Aortic smooth muscle cell (primary cell): Measurements from ENCODE around the genes SPR, NOTO, ACTG2, C2orf81 and INO80B.

- RRBS = 1% methylated on average over 21 of the region's 46 CpGs
Observed at GRCh38 chr2:72886749-72887482, at the start of gene SPR. TSS of gene SPR (plus strand) at chr2:72887408.

- RRBS = 3% methylated on average over 36 of the region's 67 CpGs
Observed at GRCh38 chr2:72915813-72916484, 1.4 kb upstream of the EMX1 start.

- RRBS = 5% methylated on average over 22 of the region's 49 CpGs
Observed at GRCh38 chr2:73202073-73202732, at the start of gene NOTO. TSS of gene NOTO (plus strand) at chr2:73202574.

GRCh38 chr2:73485323-73486383 is 100.0 kb downstream of the ALMS1 start:
- RRBS = no CpG with 5 or more reads among the region's 35 CpGs

DNA sequence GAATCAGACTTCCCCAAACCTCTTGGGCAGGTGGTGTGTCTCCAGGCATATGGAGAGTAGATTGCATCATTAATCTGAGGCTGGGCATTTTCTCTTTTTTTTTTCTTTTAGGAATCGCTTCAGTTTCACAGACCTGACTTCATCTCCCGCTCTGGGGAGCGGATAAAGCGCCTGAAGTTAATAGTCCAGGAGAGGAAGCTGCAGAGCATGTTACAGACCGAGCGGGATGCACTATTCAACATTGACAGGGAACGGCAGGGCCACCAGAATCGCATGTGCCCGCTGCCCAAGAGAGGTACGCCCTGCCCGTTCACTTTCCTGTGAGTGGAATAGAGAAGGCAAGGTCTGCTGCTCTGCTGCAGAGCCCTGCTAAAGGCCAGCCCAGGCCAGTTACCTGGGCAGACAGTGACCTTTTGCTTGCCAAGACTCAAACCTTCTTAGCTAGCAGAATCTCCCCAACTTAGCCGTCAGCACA is 40.1 kb downstream of the NAT8 start:
- RRBS = no CpG with 5 or more reads among the region's 12 CpGs

DNA sequence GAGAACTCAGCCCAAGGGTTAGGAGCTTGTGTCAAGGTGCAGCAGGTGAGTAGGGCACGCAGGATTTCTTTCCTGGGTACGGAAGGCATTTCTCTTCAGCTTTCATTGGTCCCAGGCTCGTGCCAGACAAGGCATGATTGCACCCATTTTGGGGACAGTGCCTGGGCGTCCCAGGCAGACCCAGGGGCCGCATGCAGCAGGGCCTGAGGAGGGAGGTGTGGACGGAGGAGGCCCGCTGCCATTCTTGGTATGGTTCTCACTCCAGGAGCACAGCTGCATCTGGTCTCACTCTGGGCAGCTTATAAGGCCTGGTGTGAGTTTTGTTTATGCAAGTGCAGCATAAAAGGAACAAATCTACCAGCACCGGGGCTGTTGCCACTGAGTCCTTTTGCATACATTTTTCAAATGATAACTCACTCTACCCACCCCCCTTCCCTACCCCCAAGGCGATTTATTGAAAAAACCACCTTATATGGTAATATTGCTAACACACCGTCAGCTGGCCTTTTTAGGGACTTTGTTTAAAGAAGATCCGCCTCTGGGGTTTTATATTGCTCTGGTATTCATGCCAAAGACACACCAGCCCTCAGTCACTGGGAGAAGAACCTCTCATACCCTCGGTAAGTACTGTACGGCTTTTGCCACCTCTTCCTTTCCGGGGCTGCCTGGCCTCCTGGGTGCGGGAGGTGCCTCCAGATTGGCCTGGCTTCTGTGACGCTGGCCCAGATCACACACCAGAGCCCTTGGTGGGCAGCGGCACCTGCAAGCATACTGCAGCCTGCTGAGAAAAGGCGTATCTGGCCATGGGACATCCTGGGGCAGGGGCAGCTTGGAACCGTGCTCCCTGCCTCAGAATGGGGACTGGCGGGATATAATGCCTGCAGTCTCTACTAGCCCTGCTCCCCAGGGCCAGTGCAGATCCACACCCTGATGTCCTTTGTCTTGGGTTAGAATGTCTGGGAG is at the start of gene ACTG2:
Gene ACTG2, plus strand, starts transcription at position 577 of the 963 bp plus-strand sequence.
- RRBS = no CpG with 5 or more reads among the region's 20 CpGs

DNA sequence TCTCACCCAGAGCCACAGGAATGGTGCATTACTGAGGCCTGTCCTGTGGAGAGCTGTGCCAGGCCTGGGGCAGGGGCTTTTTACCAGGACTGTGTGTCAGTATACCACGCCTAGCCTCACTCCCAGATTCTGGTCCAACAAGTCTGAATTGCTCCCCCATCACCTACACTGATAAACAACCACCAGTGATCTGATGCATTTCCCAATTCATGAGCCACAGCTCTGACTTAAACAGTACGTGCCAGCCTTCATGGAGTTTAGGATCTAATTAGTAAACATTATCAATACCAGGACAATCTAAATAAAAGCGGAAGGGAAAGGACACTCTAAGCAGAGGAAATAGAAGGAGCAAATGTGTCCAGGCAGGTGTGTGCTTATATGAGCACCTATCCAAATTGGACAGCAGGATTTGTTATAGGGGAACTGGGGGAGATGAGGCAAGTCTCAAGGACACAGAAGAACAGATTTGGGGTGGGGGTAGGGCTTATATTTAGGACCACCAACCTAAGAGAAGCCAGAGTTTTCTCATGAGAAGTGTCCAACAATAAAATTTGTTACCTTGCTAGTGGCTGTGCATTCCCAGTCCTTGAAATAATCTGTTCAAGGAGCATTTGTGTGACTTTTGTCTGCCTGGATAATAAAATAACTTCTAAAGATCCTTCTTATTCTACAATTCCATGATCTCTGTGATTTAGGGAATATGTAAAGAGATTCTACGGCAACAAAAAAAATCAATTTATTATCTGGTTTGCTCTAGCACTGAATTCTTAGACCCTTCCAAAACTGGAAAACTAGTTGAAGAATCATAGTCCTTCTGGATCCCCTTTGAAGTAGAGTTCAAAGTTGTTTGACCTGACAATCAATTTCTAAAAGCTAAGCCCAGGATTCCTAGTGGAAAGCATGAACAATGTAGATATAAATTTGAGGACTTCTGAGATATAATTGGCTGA is 8.6 kb upstream of the DGUOK start:
- RRBS = no CpG with 5 or more reads among the region's 4 CpGs

GRCh38 chr2:73919185-73919788 is 7.4 kb upstream of the DGUOK start:
- RRBS = no CpG with 5 or more reads among the region's 3 CpGs

DNA sequence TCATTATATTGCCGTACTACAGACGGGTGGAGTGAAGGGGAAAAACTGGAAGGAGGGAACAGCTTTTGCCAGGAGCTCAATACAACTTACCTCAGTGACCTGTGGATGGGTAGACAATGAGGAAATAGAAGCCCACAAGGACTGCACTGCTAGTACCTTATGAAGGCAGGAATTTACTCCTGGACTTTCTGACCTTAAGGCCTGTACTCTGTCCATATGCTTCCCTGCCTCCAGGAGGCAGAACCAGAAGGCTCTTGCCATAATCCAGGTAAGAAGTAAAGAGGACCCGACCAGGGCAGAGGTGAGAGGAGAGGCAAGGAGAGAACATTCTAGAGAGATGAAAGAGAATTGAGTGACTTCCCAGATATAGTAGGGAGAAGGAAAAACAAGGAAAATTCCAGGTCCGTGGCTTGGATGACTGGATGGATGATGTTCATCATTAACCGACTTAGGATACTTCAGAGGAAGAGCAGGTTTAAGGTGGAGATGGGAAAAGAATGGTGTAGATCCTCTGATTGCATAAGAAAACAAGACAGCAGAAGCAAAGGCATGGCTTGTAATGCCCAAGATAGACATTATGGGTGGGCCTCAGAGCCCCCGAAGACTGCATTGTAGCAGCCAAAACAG is 28.1 kb upstream of the TET3 start:
- RRBS = no CpG with 5 or more reads among the region's 6 CpGs

GRCh38 chr2:73983419-73983943 is 1.2 kb upstream of the TET3 start:
- RRBS = 24% methylated on average over 5 of the region's 20 CpGs

GRCh38 chr2:73985733-73986199 is 1.1 kb downstream of the TET3 start:
- RRBS = no CpG with 5 or more reads among the region's 9 CpGs

- RRBS = 96% methylated on average over 6 of the region's 26 CpGs
Observed at GRCh38 chr2:73986200-73987109, 1.7 kb downstream of the TET3 start.

- RRBS = no CpG with 5 or more reads among the region's 6 CpGs
Observed at GRCh38 chr2:74011323-74011926, 26.7 kb downstream of the TET3 start.

- RRBS = 87% methylated on average over 4 of the region's 20 CpGs
Observed at GRCh38 chr2:74046474-74047130, 61.9 kb downstream of the TET3 start.

GRCh38 chr2:74054238-74054657 is 69.5 kb downstream of the TET3 start:
- RRBS = no CpG with 5 or more reads among the region's 1 CpG

GRCh38 chr2:74147217-74147779 is 414 bp downstream of the BOLA3 start:
- RRBS = 3% methylated on average over 3 of the region's 28 CpGs

DNA sequence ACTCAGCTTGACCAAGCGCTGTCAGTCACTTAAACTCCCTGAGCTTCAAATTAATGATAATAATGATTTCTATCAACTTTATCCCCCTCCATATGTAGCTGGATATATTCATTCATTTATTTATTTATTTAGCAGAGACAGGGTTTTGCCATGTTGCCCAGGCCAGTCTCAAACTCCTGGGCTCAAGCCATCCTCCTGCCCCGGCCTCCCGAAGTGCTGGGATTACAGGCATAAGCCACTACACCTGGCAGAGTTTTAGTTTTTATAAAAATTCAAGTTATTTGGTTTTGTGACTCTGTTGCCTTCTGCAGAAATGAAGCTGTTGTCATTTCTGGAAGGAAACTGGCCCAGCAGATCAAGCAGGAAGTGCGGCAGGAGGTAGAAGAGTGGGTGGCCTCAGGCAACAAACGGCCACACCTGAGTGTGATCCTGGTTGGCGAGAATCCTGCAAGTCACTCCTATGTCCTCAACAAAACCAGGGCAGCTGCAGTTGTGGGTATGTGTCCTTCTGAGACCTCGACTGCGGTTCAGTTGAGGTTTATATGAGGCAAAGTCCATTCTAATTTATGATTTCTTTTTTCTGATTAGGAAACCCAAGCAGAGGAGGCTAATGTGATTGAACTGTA is 7.1 kb downstream of the MTHFD2 start:
- RRBS = no CpG with 5 or more reads among the region's 8 CpGs

GRCh38 chr2:74416158-74416566 is 5.3 kb downstream of the C2orf81 start:
- RRBS = no CpG with 5 or more reads among the region's 14 CpGs

DNA sequence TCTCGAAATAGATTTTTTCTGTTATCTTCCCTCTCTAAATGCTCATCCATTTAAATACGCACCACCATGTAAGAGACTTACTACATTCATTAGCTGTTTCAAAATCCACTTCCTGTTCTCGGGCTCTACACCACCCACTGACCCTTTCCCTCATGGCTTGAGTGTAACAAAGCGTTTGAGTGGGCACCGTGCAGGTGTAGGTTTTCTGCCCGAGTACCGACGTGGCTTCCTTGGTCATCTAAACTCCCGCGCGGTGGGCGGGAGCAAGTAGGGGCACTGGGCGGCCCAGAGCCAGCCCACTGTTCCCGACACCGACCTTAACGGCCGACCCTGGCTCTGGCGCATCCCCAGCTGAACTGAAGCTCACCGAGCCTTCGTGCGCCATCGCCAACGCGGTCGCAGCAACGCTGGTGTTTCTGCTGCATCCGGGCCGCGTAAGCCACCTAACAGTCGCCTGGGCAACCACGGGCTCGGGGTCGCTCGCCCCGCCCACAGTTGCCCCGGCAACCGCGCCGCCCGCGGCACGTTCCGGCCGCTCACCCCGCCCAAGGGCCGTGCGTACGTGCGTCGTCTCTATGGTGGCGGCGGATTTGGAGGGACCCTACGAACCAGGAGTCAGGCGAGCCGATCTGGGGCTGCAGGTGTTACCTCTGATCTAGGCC is at the start of gene C2orf81:
Gene C2orf81, minus strand, starts transcription at position 444 of the 662 bp plus-strand sequence.
- RRBS = 1% methylated on average over 9 of the region's 55 CpGs

- RRBS = 2% methylated on average over 7 of the region's 46 CpGs
Observed at GRCh38 chr2:74454563-74455656, at the start of gene INO80B. TSS of gene INO80B (plus strand) at chr2:74455087.